Metanephros (tissue), 2 donors: ENCODE data around the genes CHGA and MOAP1.

GRCh38 chr14:92657208-92658081 is 91.0 kb downstream of the LGMN start:
- RAMPAGE, long total RNA: no peak

DNA sequence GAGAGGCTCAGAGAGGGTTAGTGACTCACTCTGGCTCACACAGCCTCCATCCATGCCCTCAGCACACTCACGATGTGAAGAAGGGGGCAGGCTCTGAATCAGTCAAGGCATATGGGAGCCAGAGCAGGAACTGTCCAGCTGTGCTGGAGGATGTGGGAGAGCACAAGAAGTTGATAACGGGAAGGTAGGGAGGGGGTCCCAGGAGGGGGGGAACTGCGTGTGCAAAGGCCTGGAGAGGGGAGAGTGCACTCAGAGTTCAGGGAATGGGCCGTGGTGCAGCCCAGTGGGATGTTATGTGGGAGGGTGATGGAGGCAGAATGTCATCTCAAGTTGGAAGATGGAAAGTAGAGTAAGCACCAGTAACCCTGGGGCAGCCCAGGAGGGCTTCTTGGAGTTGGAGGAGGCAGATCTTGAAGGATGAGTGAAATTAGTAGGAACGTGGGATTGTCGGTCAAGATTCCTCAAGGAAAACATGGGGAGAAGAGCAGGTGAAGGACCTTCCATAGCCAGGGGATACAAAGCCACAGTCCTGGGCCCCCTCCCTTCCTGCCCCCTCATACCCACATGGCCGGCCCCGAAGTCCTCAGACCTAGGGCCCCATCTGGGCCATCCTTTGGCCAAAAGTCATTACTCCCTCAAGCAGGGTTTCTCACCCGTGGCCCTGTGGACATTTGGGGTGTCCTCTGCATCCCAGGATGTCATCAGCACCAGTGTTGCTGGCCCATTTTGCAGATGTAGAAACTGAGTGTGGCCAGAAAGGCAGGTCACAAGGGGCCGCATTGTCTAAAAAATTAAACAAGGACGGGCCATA is 77.1 kb downstream of the LGMN start:
- RAMPAGE, long total RNA: no peak

- RAMPAGE, long total RNA: no peak
These were observed 60.5 kb downstream of the LGMN start for GRCh38 chr14:92687505-92688663.

DNA sequence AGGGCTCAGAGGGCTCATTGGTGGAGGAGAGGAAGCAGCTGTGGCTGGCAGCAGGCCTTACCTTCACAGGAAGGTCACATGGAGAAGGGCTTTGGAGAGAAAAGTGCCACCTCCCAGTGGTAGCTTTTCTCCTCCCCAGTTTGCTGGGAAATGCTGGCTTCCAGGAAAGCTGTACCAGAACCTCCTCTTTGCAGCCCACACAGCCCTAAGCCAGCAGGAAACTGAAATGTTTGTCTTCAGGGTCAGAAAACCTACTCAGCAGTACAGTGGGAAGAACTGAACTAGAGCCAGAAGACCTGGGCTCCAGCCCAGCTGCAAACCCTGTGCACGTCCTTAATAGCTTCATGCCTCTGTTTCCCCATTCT is 55.5 kb downstream of the LGMN start:
- RAMPAGE, long total RNA: no peak

DNA sequence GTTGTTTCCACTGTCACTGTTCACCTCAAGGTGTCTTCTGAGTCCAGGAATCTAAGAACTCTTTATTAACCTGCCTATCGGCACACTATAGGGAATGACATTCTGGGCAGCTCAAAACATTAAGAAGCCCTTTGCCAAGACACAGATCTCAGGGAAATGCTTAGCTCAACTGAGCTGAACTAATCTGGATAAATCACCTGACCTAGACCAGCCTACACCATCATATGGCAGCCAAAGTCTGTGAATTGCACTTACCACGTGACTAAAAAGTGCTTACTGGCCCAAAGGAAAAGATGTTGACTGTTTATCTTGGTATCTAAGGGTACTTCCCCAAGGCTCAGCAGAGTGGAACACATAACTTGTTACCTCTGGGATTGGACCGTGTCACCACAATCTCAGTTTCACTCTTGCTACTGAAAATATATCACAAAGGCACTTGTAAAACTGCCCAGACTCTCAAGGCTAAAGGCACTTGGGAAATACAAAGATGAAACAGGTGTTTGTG is 18.9 kb upstream of the GOLGA5 start:
- RAMPAGE, long total RNA: no peak

GRCh38 chr14:92877892-92878170 is 45.1 kb upstream of the CHGA start:
- RAMPAGE, long total RNA: no peak

GRCh38 chr14:92906742-92907601 is 16.0 kb upstream of the CHGA start:
- RAMPAGE, long total RNA: no peak

- RAMPAGE, long total RNA: no peak
These were observed at the start of gene CHGA for GRCh38 chr14:92922796-92923832. TSS of gene CHGA (plus strand) at chr14:92923150.

GRCh38 chr14:92973292-92973646 is 50.3 kb downstream of the CHGA start:
- RAMPAGE, long total RNA: no peak

GRCh38 chr14:93045008-93045756 is 70.5 kb downstream of the ITPK1 start:
- RAMPAGE, long total RNA: no peak

GRCh38 chr14:93047103-93047347 is 68.7 kb downstream of the ITPK1 start:
- RAMPAGE, long total RNA: no peak

DNA sequence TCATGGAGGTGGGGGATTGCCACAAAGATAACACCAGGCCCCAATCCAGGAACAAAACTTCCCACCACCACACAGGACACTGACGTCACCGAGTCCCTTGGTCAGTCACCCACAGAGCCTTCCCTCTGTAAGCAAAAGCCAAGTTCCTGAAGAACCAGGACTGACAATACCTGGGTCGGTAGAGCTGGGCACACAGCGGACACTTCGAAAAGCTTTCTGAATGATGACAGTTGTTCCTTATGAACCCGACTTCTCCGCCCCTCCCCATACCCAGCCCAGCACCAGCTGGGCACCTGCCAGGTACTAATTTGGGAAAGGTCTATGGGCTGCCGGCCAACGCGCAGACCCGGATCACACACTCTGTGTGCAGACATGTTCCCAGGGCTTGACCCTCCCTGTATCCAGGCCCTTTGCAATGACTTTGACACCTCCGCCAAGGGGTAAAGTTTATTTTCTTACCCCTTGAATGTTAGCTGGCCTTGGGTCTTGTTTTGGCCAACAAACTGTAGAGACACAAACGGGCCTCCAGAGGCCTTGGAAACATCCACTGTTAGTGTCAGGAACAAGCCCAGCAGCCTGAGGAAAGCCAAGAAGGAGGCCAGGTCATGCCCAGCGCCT is 18.8 kb downstream of the ITPK1 start:
- RAMPAGE, long total RNA: no peak

DNA sequence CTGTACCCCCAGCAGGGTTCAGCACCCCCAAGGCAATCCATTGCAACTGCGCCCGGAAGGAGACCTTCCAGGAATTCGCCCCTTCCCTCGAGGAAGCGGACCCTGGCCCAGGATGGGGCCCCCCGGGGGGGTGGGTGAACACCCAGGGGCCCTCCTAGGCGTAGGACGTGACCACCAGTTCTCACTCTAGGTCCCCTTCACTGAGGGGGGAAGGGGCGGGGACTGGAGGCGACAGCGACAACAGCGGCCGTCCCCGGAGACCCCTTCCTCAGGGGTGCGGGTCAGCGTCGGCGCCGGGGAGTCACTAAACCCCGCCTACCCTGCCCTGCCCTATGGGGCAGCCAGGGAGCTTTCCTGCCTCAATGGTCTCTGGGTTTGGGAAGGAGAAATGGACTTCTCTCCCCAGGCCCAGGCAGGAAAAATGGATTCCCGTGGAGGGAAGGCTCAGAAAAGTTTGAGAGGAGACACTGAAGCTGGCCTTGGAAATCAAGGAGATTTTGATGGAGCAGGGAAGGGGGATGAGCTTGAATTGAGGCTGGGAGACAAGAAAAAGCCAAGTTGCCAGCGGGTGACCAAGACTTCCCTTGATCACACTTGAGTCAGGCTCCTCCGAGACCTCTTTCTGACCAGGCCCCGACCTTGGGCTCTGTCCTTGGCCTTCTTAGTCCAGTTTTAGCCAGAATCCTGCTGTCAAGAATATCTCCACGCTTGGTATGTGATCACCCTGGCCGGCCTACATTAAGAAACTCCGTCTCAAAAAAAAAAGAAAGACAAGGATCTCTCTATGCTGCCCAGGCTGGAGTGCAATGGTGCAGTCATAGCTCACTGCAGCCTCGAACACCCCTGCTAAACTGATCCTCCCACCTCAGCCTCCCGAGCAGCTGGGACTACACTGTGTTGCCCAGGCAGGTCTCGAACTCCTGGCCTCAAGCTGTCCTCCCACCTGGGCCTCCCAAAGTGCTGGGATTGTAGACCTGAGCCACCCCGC is 726 bp upstream of the ITPK1 start:
- RAMPAGE, long total RNA: no peak

- RAMPAGE, long total RNA: no peak
These were observed 22.5 kb upstream of the ITPK1 start for GRCh38 chr14:93138300-93138607.

DNA sequence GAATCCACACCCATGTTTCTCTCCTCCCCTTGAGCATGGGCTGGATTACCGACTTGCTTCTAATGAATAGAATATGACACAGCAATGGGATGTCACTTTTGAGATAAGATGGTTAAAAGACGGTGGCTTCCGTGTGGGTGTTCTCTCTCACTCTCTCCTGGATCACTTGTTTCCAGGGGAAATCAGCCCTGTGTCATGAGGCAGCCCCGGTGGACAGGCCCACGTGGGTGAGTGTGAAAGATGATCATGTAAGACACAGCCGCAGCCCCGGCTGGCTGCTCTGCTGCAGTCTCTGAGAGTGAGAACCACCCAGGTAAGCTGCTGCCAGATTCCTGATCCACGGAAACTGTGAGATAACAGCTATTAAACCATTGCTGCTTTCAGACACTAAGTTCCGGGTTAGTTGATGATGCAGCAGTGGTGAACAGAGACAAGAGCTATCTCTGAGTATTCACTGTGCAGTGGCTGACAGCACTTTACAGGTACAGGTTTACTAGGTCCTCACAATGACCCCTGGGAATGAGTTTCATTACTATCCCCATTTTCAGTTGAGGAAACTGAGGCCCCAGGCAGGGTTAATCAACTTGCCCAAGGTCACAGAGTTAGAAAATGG is 10.6 kb downstream of the MOAP1 start:
- RAMPAGE, long total RNA: no peak

- RAMPAGE, long total RNA: no peak
These were observed at the start of gene MOAP1 for GRCh38 chr14:93184767-93185419. TSS of gene MOAP1 (minus strand) at chr14:93184897.

DNA sequence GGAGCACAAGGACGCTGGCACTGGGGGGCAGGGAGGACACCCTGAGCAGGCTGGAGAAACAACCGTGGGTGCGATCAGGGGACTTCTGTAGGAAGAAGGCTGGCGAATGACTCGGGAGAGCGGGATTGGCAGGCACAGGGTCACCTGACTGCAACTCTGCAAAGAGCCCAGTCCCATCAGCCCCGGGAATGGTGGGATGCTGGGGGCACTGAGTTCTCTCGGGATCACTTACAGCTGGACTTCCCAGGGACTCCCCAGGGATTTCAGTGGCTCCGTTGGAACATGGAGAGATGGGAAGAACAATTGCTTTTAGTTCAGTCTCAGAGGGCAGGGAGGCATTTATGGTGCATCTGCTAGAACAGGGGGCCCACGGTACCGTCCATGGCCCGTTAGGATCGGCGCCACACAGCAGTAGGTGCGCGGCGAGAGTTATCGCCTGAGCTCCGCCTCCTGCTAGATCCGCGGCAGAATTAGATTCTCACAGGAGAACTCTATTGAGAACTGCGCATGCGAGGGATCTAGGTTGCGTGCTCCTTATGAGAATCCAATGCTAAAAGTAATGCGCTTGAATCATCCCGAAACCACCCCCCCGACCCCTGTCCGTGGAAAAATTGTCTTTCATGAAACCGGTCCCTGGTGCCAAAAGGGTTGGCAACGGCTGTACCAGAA is 24.4 kb downstream of the UBR7 start:
- RAMPAGE, long total RNA: no peak

GRCh38 chr14:93241116-93241691 is 34.1 kb downstream of the UBR7 start:
- RAMPAGE, long total RNA: no peak

DNA sequence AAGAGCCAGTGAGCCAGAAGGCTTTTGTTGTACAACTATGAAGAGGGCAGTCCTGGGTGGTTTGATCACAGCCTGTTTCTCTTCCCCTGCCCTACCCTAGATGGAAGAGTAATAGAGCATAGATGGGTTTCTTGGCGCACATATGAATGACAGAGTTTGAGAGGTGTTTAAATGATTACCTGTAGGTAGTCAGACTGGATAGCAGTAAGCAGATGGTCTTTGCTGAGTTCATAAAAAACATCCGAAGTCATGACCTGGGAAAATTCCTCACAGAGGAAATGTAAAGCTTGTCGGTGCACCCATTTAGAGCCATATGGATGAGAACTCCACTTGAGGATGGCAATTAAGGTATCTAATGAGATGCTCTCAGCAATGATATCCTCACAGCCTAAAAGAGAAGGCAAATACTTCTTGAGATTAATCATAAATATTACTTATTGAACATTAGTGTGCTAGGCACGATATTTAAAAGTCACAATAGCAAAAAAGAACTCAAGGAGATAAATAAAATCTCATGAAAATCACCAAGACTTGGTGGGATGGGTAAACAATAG is 56.6 kb downstream of the UBR7 start:
- RAMPAGE, long total RNA: no peak

GRCh38 chr14:93269360-93270299 is 62.6 kb downstream of the UBR7 start:
- RAMPAGE, long total RNA: no peak